HTERT-HM (cell line): ENCODE results near the gene ZNF716.

DNA sequence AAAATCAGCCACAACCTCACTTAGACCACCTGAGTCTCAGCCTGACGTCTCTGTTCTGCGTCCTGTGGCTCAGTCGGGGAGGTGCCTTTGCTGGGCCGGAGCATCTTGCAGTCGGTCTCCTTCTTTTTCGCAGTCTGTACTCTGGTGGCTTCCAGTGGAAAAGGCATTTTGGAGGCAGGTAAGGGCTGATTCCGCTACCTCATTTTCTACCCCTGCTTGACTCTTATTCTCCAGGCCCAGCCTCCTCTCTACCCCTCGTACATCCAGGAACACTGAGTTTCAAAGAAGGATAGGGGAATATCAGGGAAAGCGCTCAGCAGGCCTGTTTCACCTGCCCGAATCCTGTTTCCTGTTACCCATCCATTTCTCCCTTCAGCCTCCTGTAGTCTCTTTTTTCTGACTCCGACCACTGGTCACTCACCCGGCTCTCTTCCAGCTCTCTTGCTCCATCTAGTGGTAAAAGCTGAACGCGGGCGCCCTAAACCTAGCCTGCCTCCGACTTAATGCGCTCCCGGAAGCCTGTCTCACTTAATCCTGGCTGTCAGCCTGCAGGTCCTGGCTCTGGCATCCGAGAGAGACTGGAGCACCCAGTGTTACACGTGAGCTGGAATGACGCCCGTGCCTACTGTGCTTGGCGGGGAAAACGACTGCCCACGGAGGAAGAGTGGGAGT is 10.1 kb downstream of the SUMF2 start:
- RRBS, result 4% methylated on average over 4 of the region's 25 CpGs

GRCh38 chr7:56174561-56174919 is 58.3 kb upstream of the NUPR2 start:
- RRBS, result no CpG with 5 or more reads among the region's 28 CpGs

GRCh38 chr7:56256178-56256621 is 140.0 kb upstream of the NUPR2 start:
- RRBS, result no CpG with 5 or more reads among the region's 6 CpGs

DNA sequence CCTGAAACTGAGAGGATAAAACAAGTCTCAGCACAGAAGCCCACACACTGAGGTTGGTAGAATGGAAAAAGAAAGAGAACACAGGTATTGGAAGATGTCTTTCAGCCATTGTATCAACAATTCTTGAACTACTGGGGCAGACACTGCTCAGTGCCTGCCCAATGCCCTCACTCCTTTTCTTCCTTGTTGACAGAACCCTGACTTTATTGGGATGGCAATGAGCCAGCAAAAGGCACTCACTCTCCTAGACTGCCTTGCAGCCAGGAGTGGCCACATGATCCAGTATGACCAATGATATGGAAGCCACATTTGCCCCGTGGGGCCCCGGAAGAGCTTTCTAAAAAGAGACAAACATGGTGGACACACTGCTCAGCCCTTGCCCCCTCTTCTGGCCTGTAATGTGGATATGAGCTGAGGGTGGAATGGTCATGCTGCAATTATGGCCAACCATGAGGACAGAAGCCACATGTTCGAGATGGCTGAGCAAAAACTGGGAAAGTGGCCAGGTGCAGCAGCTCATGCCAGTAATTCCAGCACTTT is 88.5 kb upstream of the ZNF716 start:
- RRBS, result no CpG with 5 or more reads among the region's 3 CpGs

DNA sequence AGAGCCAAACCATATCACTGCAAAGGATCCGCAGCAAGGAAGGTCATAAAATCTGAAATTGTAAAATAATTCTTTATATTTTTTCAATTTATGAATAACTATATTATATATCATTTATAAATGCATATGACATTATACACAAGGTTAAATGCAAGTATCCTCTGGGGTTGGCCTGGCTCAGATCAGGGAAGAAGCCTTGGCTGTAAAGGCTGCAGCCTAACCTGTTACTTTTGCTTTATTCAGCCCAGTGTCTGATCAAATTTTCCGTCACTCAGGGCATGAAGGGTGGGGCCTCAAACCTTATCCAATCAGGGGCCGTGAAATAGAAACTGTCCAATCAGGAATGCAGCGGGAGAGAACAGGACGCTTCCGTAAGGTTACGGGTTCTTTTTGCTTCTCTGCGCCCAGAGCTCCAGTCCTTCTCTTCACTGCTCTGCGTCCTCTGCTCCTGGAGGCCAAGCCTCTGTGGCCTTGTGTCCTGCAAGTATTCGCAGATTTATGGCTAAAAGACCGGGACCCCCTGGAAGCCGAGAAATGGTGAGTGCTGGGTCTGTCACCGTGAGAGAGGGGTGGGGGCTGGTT is at the start of gene ZNF716:
TSS of gene ZNF716 (plus strand) at position 387 of the 582 bp plus-strand sequence.
- RRBS, result no CpG with 5 or more reads among the region's 13 CpGs

GRCh38 chr7:57646859-57647244 is 196.9 kb downstream of the ZNF716 start:
- RRBS, result no CpG with 5 or more reads among the region's 25 CpGs

DNA sequence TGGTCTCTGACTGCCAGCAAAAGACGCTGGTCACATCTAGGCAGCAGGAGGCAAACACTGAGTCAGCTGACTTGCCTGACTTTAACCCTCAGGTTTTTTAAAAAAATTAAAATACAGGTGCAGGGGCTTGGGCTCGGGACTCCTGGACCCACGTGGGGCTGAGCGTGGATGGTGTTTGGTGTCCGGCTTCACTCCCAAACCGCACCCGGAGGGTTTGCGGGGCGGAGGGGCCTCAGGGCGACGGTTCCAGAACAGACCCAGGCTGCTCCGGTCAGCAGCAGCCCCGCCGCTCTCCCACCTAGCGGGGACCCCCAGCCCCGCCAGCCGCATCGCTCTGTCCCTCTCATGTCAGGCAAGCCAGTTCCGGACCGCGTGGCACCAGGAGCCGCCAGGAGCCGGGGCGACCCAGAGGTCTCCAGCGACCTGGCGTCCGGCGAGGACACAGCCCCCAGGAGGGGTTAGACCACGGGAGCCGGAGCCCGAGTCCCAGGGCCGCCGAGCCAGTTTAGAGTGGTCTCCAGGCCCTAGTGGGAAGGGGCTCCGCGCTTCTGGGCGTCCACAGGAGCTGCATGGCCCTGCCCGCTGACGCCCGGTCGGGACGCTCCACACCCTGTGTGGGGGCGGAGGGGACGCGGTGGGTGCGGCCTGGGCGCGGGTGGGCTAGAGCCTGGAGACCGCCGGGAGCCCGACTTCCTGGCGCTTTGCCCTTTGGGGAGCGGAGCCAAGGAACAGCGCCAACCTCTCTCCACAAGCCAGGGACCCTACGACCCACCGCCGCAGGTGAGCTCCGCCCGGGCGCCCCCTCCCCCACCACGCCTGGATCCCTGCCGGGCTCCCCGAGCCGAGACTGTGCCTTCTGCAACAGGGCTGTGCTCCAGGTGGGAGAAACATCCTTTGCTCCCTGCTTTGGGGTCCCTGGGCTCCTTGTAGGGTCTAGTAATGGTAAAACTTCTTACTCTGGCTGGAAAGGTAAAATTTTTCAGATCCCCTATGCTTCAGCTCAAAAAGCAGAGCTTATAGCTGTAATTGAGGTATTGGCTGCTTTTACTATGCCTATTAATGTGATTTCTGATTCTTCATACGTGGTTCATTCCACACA is 44.4 kb downstream of the ZNF273 start:
- RRBS, result 3% methylated on average over 35 of the region's 64 CpGs

GRCh38 chr7:65722583-65723130 is 150.2 kb upstream of the VKORC1L1 start:
- RRBS, result no CpG with 5 or more reads among the region's 8 CpGs

GRCh38 chr7:65731358-65732171 is 141.3 kb upstream of the VKORC1L1 start:
- RRBS, result 28% methylated on average over 8 of the region's 33 CpGs

DNA sequence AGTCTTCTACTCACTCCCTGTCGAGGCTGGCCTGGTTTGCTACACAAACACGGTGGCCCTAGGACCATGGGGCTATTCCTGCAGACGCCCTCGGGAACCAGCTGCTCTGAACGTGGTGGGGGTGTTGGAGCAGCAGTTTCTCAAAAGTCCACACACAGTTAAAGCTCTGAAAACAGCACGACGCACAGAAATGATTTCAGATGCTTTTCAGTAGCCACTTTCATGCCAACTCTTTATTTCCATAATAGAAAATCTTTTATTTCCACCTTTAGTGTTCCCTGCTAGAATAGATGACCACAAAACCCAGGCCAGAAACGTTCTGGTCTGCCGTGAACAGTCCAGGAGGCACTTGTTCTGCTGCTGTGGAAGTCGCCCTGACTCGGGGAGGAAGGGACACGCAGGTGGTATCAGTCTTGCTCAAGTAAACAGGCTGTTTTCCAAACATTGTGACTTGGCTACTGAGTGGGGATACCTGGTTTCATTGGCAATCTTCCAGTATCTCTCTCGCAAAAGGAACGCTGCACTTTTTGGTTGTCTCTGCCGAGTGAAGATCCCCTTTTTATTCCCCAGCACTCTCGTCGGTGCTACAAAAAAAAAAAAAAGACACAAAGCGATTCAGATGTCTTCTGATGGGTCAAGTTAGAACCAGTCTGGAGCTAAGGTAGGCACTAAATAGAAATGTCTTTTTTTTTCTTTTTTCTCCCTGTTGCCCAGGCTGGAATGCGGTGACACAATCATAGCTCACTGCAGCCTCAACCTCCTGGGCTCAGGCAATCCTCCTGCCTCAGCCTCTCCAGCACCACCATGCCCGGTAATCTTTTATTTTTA is 21.3 kb downstream of the GUSB start:
- RRBS, result no CpG with 5 or more reads among the region's 20 CpGs

- RRBS, result no CpG with 5 or more reads among the region's 20 CpGs
Measured at GRCh38 chr7:65979303-65980112, 2.5 kb downstream of the GUSB start.

DNA sequence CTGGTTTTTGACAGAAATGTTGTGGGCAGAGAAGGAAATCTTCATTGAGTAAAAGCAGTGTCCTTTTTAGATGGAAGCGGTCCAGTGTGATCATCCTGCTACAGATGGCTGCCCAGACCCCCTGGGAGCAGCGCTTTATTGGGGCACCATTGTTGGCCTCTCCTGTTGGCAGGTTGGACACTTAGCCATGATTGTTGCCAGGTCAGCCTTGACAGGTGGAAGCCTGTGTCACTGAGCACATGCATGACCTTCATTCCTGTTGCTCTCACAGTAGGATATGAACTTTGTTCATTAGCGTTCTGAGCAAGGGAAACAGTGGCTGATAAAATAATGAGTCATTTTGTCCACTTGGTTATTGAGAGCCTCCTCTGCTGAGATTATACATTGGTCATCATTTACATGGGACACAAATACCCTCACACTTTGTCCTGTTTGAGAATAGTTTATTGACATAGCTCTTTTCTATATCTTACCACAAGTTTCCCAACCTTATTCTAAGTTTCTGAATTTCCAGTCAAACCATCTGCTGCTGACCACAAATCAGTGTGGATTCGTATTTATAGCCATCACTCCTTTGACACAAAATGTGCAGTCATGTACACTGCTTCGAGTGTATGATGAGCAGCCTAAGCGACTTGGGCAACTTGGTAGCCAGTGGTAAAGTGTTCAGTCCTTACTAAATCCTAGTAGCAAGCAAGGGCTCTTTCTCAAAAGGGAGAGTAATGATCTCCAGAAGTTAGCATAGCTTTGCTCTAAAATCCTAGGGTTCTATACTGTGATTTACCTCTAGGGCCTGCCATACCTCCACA is 102.6 kb downstream of the TPST1 start:
- RRBS, result no CpG with 5 or more reads among the region's 6 CpGs

GRCh38 chr7:66375976-66376266 is 170.8 kb downstream of the TPST1 start:
- RRBS, result no CpG with 5 or more reads among the region's 3 CpGs

- RRBS, result no CpG with 5 or more reads among the region's 13 CpGs
Measured at GRCh38 chr7:66378902-66379485, 173.9 kb downstream of the TPST1 start.

- RRBS, result no CpG with 5 or more reads among the region's 9 CpGs
Measured at GRCh38 chr7:66427785-66428556, 200.7 kb upstream of the KCTD7 start.

GRCh38 chr7:66581286-66581701 is 47.4 kb upstream of the KCTD7 start:
- RRBS, result 96% methylated on average over 1 of the region's 7 CpGs

- RRBS, result no CpG with 5 or more reads among the region's 14 CpGs
Measured at GRCh38 chr7:66700532-66701383, 39.8 kb upstream of the RABGEF1 start.

GRCh38 chr7:66777830-66778726 is 37.5 kb downstream of the RABGEF1 start:
- RRBS, result no CpG with 5 or more reads among the region's 5 CpGs

- RRBS, result no CpG with 5 or more reads among the region's 2 CpGs
Measured at GRCh38 chr7:66987770-66988247, 7.6 kb downstream of the SBDS start.

DNA sequence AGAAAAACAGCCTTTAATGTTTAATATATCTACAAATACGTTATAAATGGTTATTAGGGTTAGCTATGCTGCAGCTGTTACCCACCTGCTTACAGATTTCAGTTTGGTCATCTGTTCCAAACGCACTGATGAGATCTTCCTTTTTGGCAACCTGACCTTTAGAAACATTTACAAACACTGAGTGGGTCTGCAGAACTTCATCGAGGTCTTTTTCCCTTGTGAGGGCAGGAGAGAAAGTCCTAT is 1.3 kb downstream of the SBDS start:
- RRBS, result no CpG with 5 or more reads among the region's 3 CpGs